ENCODE measurements around the gene ALG10.

GRCh38 chr12:31806905-31807523, 14.9 kb upstream of the H3-5 start:
- PRO-cap = unidirectional peak, plus-strand start at chr12:31807181

- PRO-cap = no peak
These were observed 82.6 kb upstream of the RESF1 start for GRCh38 chr12:31876560-31877055.

- PRO-cap = no peak
These were observed 61.3 kb upstream of the RESF1 start for GRCh38 chr12:31897784-31898445.

DNA sequence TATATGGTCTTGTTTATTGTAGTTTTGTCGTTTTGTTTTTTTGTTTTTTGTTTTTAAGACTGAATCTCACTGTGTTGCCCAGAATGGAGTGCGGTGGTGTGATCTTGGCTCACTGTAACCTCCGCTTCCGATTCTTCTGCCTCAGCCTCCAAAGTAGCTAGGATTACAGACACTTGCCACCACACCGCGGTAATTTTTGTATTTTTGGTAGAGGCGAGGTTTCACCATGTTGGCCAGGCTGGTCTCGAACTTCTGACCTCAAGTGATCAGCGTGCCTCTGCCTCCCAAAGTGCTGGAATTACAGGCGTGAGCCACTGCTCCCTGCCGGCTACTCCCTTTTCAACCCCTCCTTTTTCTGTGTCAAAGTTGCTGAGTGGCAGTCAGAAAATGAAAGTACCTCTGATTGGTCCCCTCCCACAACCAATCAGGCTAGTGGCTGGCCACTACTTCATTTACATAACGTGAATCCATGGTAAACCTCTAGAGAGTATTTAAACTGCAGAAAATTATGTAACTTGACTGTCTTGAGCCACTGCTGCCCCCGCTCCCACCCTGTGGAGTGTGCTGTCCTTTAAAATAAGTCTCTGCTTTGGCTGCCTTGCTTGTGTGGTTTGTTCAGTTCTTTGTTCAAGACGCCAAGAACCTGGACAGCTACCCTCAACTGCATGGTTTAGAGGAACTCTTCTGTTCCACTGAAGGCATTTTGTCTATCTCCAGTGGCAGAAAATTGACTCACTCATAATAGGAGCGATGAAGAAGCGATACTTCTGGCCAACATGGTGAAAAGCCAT, 5.9 kb downstream of the RESF1 start:
- PRO-cap = unidirectional peak, minus-strand start at position 341 of the sequence; bidirectional peak, plus-strand start at position 518 of the sequence, minus-strand start at position 341 of the sequence

DNA sequence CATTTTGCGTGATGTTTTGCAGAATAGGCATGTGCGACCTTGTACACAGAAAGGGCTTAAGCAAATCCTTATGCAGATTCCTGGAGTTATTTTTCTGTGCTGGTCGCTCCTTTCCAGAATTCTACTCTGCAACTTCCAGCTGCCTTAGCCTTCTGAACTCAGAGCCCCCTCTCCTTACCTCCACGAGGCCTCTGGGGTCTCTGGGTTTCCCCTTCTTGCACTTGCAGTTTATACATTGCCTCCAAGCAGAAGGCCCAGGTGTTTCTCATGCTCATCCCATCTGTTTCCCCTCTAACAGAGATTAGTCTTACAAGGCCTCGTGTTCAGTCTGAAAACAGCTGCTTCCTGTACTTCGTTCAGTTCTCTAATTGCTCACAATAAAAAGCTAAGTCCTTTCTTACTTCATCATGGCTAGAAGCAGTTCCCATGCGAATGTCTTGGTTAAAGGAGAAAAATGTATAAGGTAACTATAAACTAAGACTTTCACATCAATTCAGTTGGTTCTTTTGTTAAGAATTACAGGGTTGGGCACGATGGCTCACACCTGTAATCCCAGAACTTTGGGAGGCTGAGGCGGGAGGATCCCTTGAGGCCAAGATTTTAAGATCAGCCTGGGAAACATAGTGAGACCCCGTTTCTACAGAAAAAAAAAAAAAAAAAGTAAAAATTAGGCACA, 134.3 kb upstream of the FGD4 start:
- PRO-cap = no peak

DNA sequence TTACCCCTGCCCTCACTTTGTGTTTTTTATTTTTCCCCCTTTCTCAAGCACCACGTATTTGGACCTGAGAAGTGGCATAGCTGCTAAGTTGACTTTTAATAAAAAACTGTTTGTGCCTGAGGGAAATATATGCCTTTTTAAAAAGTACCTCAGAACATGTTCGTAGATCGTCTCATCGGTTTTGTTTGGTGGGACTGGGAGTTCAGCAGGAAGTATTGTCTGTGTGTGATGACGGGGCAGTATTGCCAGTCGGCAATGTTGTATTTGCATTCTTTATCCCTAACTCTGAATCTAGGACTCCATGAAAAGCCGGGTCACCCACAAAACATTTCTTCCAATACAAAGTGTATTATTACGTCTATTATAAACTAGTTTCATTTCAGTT, 19.7 kb upstream of the FGD4 start:
- PRO-cap = no peak

DNA sequence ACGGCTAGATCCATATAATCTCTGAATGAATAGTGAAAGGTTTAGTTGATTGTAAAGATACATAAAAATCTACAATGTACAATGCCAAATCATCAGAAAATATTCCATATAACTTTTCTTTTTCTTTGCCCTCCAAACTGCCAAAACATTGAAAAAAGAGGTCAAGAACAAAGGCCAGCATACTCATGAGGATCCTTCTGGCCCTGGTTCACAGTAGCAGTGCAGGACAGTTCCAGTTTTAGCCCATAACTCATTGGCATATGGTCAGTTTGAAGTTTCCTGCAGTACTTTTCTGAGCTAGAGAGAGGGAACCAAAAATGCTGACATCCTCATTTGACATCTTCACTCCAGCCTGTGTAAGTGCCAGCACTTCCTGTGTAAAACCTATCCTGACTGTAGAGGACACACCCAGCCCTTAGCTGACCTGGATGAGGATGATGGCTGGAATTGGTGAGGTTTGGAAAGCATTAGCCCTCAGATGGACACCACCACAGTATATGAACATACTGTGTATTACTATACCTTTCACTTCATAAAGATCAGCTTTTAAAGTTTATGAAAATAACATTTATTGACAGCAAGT, 84.1 kb downstream of the FGD4 start:
- PRO-cap = no peak

DNA sequence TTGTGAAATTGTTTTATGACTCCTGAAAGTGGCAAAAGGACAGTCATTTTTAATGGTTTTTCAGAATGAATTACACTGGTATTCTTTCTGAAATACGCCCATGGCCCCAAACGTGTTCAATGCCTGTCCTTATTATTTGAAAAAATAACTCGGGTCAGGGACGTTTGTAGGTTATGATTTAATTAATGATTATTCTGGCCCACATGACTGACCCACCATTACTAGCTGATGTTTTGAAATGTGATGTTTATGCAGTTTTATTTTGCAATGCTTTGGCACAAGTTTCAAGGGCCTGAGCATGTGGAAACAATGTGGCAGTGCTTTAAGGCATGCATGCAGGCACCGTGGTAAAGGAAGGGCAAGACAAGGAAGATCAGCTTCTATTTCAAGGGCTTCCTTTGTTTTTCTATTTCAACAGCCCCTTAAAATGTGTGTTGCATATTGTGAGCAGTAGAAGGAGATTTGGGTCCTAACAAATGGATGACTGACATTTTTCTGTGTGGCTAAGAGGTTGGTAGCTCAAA, 103.3 kb downstream of the FGD4 start:
- PRO-cap = no peak

DNA sequence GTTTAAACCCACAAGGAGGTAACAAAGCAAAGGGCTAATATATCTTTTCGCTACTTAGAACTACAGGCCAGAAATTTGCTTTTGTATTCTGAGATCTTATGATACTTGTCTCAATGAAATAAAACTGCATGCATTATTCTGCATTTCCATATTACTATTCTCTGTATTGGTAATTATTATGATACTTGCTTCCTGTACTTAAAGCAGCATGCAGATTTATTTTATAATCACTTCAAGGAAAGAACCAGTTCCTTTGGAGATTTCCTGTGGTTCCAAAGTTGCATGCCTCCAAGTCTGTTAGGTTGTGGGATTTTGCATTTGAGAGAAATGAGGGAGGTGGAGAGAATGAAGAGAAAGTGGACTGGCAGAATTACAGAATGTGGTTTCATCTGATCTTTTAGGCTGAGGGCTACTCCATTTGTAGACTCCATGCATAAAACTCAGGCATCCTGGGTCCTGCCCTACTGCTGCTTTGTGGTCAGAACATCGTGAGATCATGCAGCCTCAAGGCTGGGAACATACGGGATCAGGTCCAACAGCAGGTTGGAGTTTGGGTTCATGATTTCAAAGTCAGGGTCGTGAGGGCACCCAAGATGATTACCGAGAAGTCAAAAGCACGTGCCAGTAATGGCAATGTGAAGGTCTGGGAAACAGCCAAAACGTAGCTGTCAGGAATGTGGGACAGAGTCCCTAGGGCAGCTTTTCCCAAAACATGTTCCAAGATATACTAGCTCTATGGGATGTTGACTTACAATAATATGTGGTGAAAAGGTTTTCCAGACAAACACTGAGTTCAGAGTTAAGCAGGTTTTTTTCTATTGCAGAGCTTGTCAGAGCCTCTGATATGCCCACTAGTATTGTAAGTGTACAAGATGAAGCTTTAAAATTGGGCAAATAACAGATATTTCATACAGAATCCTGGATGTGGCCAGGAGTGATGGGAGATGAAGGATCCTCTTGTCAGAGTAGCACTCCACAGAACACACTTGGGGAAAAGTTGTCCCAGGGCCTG, 130.5 kb upstream of the DNM1L start:
- PRO-cap = no peak

DNA sequence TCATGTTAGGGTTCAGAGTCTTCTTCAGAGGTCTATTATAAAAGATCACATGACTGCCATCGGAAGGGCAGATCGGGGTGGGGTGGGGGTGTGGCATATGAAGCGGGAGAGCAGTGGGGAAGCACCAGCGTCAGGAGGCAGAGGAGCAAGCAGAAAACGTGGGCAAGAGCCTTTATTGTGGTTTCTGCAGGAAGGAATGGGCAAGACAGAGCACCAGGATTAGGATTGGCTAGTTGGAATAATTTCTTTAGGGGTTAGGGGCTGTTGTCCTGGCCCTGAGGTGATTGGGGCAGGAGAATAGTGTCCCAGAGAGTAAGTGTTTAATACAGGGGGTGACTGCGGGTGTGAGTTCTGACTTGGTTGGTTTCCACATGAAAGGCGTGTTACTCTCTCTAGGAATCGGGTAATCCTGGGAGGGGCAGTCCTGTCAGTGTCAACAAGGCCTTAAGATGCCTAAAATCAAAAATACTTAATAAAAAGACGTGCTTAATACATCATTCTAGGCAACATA, 63.5 kb upstream of the DNM1L start:
- PRO-cap = no peak

GRCh38 chr12:32628804-32629264, 50.3 kb upstream of the DNM1L start:
- PRO-cap = no peak

- PRO-cap = no peak
These were observed 64.7 kb upstream of the YARS2 start for GRCh38 chr12:32820325-32820960.

DNA sequence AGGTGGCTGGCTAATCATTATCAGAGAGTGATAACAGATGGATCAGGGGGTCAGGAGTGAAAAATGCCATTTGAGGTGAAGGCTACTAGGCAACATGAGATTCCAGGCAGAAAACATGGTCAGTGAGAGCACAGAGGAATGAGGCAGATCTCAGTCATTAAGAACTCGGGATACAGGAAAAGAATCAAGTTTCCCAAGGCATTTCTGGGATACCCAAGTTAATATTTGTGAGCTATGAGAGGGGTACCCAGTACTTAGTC, 77.1 kb upstream of the ALG10 start:
- PRO-cap = no peak

GRCh38 chr12:34022014-34022870, at the start of gene ALG10:
ALG10 (plus strand) TSS chr12:34022496.
- PRO-cap = bidirectional peak, plus-strand start at chr12:34022478, minus-strand start at chr12:34022375

DNA sequence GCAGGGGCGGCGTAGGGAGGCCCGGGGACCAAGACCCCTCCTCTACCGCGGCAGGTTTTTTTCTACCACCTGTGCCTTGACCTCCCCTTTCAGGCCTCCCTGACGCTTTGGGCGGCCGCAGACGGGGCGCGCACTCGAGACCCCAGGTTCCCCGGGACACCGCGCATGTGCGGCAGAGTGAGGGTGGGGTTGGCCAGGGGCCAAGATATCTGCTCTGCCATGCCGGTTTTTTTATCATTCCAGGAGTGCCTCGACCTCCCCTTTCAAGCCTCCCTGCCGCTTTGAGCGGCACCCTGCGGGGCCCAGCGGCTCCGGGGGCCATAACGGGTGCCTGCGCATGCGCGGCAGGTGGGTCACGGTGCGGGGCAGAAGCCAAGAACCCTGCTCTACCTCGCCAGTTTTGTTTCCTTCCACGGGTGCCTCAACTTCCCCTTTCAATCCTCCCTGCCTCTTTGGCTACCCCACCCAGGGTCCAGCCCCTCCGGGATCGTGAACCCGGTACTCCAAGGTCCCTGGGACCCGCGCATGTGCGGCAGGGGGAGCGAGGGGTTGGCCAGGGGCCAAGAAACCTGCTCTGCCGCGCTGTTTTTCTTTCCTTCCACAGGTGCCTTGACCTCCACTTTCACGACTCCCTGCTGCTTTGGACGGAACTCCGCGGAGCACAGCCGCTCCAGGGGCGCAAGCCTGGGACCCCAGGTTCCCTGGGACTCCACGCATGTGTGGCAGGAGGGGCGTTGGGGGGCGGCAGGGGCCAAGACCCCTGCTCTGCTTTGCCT, 328.2 kb downstream of the ALG10 start:
- PRO-cap = no peak

GRCh38 chr12:37468916-37469134, 847.7 kb upstream of the ALG10B start:
- PRO-cap = no peak

GRCh38 chr12:37547863-37548259, 768.7 kb upstream of the ALG10B start:
- PRO-cap = no peak

DNA sequence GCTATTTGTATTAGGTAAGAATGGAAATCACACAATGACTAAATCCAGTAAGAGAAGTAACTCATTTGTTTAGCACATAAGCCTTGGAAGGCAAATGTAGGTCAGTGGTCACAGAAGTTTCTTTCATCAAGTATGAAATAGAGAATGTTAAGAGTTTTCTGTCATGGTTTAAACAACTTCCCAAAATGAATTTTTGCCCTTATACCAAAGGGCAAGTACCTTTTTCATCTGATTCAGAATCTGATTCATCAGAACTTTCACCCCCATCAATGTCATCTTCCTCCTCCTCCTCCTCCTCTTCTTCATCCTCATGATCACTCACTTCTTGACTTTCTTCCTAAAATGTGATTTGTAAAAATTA, 101.7 kb downstream of the KIF21A start:
- PRO-cap = no peak

GRCh38 chr12:39356948-39357555, 85.9 kb downstream of the KIF21A start:
- PRO-cap = no peak

- PRO-cap = no peak
These were observed 23.7 kb downstream of the ABCD2 start for GRCh38 chr12:39595780-39596420.